AG04450 (cell line): Measurements from ENCODE around the genes FMN1 and LPCAT4.

- CAGE, long polyA plus RNA = no peak
- RRBS = no CpG with 5 or more reads among the region's 17 CpGs
Measured at GRCh38 chr15:31344687-31345616, 18.3 kb downstream of the KLF13 start.

DNA sequence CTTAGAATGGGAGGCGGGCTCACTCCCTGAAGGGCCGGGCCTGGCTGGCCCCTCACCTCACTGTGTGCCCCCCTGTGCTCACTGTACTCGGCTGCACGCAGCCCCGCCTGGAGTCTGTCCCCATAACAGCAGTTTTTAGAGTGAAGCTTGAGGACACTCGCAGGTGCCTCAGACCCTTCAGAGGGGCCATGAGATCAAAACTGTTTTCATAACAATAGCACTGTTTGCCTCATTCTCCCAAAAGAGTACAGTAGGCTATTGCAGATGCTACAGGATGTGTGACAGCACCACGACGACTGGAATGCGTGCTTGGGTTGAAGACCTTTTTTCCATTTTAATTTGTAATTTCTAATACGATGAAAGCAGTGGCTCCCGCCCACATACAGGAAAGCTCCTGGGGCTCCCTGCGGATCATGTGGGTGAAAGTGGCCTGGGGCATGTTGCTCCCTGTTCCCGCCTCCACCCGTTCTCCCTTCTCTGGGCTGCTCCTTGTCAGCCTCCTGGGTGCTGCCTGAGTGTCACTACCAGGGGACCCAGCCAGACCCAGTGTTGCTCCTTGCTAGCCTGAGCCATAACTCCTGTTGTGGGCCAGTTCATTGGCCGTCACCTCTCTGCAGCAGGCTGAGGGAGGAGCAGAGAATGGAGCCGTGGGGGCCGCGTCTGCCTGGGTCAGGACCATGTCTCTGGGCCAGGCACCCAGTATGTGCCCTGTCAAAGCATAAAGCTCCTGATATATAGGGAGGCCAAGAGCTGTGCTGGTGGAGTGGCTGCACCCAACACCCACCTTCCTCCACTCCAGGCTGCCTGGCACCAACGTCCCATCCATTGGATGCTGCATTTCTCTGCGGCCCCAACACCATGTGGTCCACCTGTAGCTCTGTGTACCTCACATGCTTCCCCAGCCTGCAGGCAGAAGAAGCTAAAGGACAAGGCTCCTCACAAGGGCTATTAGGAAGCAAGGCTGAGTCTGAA, 40.3 kb downstream of the KLF13 start:
- CAGE, long polyA plus RNA = no peak
- RRBS = 56% methylated on average over 2 of the region's 20 CpGs

DNA sequence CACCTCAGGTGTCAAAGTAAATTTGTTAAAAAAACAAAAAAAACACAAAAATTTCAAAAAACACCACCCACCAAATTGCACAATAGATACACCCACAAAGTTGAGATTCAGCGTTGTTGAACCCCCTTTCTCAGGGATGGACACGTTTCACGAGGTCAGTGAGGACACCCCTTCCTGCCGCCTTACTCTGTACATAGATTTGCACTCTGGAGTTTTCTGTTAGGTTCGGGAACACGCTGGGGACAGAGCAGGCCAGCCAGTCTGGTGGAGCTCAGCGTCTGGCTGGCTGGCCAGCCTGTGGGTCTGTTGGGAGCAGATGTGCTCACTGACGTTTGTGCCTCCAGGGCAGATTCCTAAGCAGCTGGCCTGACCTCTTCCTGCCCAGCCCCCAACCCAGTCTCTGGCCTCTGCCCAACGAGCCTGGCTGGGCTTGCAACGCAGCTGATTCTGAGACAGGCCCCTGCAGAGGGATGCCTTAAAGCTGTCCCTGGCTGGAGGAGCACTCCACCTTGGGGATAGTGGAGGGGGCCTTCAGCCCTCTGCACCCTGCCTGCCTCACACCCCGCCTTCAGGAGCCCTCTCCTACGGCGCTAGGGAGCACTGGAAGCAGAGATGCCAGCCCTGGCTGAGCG, 45.9 kb downstream of the KLF13 start:
- CAGE, long polyA plus RNA = no peak
- RRBS = no CpG with 5 or more reads among the region's 14 CpGs

DNA sequence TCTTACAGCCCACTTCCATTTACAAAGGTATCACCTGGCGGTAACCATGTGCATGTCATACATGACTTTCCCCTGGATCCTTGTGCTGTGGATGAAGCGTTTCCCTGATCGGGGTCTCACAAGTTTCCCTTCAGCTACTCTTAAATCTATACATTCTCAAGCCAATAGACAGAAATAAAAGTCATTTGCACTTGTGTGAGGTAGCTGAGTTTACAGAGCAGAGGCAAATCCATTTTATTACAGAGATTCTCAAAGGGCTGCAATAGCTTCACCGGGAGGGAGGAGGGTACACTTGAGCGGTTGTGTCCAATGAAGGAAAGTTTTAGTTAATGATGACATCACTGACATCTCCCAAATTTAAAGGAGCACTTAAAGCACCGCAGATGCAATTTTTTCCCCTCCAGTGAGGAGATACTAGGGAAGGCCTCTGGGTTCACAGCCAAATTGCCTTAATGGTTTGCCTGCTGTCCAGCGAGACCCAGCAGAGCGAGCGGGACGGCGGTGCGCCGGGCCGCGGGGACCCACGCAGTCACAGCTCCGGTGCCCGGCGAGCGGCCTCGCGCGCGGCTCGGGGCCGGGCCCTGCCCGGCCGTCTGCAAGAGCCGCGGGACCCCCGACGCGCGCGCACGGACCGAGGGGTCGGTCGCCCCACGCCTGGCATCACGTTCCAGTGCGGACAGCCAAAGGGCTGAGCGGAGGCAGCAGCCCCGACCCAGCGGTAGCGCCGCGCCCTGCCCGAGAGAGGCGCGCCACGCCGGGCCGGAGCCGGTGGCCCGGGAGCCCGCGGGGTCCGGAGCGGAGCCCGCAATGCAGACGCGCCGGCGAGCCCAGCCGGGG, 765 bp downstream of the OTUD7A start:
- CAGE, long polyA plus RNA = no peak
- RRBS = no CpG with 5 or more reads among the region's 66 CpGs

GRCh38 chr15:32029859-32030198, 486 bp upstream of the CHRNA7 start:
- CAGE, long polyA plus RNA = no peak
- RRBS = 4% methylated on average over 6 of the region's 21 CpGs

- CAGE, long polyA plus RNA = no peak
- RRBS = no CpG with 5 or more reads among the region's 3 CpGs
Measured at GRCh38 chr15:32684275-32684739, 33.5 kb upstream of the GREM1 start.

GRCh38 chr15:33067256-33068548, 126.8 kb downstream of the FMN1 start:
- CAGE, long polyA plus RNA = start-site peak on the minus strand at chr15:33067502-33067916, 19 and 18 reads in 2 replicates
- RRBS = 60% methylated on average over 10 of the region's 28 CpGs

DNA sequence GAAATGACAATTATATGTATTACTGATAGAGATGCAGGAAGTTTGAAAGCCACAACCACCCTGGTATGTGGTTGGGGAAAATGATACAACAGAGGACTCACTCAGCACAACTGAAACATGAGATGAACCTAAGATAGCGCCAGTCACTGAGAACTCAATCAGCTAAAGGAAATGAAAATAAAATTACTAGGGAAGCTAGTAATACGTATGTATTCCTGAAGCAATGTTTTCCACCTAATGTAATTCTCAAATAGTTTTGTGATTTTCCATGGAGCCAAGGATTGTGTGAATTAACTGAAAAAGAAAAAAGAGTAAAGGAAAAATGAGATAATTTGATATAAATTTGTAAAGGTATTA, 90.1 kb downstream of the FMN1 start:
- CAGE, long polyA plus RNA = no peak
- RRBS = no CpG with 5 or more reads among the region's 2 CpGs

GRCh38 chr15:33145214-33146030, 49.1 kb downstream of the FMN1 start:
- CAGE, long polyA plus RNA = no peak
- RRBS = no CpG with 5 or more reads among the region's 11 CpGs

- CAGE, long polyA plus RNA = no peak
- RRBS = no CpG with 5 or more reads among the region's 10 CpGs
Measured at GRCh38 chr15:33148150-33149055, 46.1 kb downstream of the FMN1 start.

- CAGE, long polyA plus RNA = no peak
- RRBS = no CpG with 5 or more reads among the region's 12 CpGs
Measured at GRCh38 chr15:33154434-33154950, 40.0 kb downstream of the FMN1 start.

GRCh38 chr15:33194628-33195641, at the start of gene FMN1:
FMN1 (minus strand) TSS chr15:33194714.
- CAGE, long polyA plus RNA = no peak
- RRBS = 3% methylated on average over 4 of the region's 50 CpGs

DNA sequence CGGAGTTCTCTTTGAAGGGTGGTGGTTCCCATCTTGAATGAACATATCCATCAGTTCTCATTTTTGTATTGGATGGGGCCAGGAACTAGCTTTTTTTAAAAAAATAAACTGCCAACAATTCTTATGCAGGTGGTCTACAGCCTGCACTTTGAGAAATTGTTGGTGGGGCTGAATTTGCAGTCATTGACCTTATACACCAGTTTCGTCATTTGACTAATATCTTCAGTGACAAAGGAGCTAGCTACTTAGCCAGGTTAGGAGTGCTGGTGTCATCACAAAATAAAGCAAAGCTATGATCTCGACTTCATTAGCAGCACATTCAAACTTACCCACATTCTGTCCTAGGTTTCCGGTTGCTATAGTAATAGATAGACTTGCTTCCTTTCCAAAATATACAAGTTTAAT, 180.2 kb downstream of the RYR3 start:
- CAGE, long polyA plus RNA = no peak
- RRBS = no CpG with 5 or more reads among the region's 4 CpGs

- CAGE, long polyA plus RNA = no peak
- RRBS = no CpG with 5 or more reads among the region's 1 CpG
Measured at GRCh38 chr15:33535055-33535364, 224.2 kb downstream of the RYR3 start.

DNA sequence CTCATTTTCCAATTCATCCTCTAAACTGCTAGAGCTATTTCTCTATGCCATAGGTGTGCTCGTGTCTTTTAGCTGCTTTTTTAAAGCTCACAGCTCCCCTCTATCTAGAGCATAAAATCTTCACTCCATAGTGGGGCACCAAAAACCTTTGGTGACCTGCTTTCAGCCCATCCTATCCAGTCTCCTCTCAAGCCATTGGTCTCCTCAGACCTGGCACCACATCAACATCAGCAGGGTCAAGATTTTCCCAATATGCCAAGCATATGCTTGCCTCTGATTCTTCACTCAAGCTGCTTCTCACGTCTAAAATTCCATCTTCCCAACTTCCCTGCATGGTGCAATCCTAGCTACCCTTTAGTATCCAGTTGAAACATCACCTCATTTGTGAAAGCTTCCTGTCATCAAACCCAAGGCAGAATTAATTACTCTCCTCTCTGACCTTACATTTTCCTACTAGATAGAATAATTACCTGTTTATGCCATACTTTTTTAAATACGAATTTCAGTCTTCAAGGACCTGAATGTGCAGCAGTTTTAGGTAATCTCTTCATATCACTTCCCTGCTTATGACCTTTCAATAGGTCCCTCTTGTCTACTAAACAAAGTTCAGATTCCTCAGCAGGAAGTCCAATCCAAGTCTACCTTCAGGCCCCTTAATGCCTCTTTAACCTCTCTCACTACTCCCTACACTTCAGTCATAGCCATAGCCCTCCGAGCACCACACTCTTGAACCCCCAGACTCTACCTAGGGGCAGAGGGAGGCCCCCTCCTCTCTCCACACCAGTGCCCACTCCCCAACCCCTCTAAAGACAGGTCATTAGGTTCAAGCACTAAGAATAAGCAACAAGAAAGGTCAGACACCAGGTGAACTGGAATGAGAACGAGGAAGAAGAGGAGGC, 9.3 kb upstream of the CHRM5 start:
- CAGE, long polyA plus RNA = no peak
- RRBS = no CpG with 5 or more reads among the region's 5 CpGs

DNA sequence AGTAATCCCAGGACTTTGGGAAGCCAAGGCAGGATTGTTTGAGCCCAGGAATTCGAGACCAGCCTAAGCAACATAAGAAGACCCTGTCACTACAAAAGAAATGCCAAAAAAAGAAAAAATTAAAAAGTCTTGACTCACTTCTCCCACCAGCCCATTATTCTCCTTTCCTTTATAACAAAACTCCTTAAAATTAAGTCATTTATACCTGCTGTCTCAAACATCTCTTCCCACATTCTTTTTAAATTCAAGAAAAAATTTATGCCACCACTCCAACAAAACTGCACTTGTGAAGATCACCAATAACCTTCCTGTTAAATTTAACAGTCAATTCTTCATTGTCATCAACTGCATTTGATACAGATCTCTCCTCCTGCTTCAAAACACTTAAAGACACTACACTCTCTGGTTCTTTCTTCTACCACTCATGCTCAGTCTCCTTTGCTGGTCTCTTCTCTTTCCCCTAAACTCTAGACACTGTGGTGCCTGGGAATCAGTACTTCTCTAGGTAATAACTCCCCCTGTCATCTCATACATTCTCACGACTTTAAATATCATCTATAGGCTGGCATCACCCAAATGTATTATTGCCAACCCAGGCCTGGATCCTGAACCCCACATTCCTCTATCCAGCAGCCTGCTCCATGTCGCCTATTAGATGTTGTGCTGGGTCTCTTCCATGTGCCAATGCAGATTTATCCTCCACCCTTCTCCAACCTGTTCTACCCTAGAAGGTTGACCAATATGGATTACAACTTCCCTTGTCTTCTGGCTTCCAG, 30.3 kb downstream of the CHRM5 start:
- CAGE, long polyA plus RNA = no peak
- RRBS = no CpG with 5 or more reads among the region's 3 CpGs

DNA sequence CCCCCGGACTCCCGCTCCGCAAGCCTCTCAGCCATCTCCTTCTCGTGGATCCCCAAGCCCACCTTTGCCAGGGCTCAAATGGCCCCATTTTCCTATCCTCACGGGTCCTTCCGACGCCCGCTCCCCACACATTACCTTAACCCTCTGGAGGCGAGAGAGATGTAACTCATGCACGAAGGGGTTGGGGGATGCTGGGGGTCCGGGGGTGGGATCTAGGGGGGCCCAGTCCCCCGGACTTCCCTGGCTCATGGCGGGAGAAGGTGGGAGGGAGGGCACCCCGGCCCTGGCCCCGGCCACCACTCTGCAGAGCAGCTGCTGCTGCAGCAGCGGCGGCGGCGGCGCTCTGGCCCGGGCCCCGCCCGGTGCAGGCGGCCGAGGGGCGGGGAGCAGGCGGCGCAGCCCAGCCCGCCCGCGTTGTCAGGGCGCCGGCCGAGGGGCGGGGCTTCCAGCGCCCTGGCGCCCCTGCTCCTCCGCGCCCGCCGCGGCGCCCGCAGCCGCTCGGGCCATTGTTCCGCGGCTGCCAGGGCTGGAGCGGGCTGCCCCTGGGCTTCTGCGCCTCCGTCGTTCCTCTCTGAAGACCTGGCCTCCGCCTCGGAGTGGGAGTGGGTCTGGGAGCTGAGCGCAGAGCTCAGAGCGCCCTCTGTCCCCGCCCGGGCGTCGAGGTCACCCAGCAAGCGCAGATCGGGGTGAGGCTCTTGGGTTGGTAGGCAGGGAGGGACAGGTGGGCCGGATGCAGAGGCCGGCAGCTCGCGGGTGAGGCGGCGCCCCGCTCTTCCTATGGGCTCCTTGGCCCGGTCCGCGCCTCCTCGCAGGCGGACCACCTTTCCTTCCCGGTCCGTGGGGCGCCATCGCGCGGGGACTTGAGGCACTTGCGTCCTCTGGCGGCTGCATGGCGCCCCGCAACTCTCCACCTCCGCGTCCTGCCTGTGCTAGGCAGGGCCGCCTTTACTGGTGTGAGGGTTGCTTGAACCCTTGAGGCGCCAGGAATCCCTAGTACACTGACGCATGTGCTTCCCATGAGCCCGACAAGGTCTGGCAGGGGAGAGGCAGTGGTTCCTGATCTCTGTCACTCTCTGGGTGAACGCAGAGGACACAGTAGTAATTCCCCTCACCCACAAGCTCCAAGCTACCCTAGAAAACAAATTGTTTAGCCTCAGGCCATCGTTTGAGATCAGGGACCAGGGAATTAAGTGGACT, at the start of gene LPCAT4:
LPCAT4 (minus strand) TSS at position 345 of the 1,197 bp plus-strand sequence.
- CAGE, long polyA plus RNA = no peak
- RRBS = 2% methylated on average over 34 of the region's 92 CpGs

DNA sequence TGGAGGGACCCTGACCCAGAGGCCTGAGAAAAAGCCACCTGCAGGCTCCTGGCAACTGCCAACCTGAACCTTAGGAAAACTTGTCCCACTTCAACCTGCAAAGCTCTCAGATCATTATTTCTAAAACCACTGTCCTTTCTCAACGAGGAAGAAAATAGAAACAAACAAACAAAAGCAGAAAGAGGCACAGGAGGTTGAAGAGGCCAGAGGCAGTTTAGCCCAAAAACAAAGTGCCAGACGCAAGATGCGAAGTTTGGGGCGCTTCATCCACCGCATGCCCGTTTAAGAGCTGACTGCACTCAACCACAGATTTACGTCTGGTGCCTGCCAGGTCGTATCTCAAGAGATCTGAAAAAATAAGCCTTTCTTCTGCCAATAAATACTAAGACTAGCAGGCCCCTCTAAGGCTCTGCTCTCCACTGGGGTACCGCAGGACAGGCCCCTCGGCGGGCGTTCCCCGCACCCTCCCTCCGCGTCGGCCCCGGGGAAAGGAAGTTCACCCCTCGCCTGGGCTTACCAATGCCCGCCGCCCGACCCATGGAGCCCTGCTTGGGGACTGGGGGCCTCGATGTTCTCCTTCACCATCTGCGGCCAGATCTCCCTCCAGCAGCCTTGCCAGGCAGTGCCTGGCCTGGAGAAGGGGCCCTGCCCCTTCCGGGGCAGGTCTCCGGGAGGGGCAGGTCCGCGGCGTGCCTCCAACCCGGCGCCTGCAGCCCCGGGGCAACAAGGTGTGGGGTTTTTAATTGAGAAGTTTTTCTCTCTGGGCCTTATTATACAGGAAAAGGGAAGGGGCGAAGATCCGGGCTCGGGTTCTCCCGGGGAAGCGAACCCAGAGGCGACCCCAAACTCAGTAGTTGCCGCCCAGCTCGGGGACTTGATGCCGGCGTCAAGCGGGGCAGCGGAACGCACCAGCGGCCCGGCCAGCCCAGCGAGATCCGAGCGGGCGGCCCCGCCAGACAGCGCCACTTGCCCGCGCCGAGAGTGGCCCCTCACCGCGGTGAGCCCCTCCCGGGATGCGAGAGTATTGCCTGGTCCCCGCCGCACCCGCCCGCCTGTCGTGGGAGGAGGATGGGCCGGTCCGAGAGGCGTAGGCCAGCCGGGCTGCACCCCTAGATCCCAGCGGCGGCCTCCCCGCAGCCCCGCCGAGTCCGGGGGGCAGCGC, 837 bp downstream of the GOLGA8B start:
- CAGE, long polyA plus RNA = no peak
- RRBS = 2% methylated on average over 21 of the region's 75 CpGs

DNA sequence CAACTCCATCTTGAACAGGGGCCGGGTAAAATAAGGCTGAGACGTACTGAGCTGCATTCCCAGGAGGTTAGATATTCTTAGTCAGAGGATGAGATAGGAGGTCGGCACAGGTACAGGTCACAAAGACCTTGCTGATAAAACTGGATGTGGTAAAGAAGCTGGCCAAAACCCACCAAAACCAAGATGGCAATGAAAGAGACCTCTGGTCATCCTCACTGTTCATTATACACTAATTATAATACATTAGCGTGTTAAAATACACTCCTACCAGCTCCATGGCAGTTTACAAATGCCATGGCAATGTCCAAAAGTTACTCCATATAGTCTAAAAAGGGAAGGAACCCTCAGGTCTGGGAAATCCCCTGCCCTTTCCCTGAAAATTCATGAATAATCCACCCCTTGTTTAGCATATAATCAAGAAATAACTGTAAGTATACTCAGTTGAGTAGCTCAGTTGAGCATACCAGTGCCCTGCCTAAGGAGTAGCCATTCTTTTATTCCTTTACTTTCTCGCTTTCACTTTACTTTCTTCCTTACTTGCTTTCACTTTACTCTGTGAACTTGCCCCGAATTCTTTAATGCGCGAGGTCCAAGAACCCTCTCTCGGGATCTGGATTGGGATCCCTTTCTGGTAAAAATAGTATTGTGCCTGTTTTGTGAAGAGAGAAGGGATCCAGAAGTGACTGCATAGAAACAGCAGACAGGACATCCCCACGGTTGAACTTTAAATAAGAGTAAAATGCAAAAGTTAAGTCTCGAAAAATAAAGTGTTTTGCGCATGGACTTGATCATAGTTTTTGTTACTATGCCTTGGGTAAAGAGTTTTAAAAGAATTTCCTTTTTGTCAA, 73.0 kb upstream of the GOLGA8B start:
- CAGE, long polyA plus RNA = no peak
- RRBS = no CpG with 5 or more reads among the region's 12 CpGs

GRCh38 chr15:34788916-34789191, 6.5 kb downstream of the ACTC1 start:
- CAGE, long polyA plus RNA = no peak